Cardiac septum (tissue), 1 donor: ENCODE measurements around the genes MKRN3 and MAGEL2.

- PRO-cap: unidirectional peak, plus-strand start at chr15:20384706
Measured at GRCh38 chr15:20384554-20384905, 157.1 kb downstream of the GOLGA6L6 start.

- PRO-cap: no peak
Measured at GRCh38 chr15:21263075-21263406, 177.3 kb downstream of the POTEB3 start.

GRCh38 chr15:22227993-22228576, 133.8 kb downstream of the OR4N4 start:
- PRO-cap: no peak

- PRO-cap: no peak
Measured at GRCh38 chr15:22239075-22240037, 145.0 kb downstream of the OR4N4 start.

- PRO-cap: no peak
Measured at GRCh38 chr15:22845026-22845492, 6.6 kb downstream of the NIPA2 start.

- PRO-cap: no peak
Measured at GRCh38 chr15:22955542-22955990, 24.6 kb downstream of the CYFIP1 start.

DNA sequence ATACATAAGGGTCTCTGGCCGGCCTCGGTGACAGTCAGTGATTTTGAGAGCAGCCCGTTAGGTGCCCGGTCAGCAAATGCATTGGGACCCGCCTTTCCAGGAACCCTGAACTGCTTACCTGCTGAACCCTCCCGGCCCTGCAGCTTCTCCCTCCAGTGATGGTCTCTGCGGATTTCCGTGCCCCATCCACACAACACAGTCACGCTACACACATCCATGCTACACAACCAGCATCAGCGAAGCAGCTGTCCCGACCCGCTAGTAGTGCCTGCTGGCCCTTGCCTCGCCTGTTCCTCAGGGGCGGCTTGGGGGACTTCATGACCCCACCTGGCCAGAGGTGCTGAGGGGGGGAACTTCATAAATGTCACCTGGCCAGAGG, 449 bp upstream of the TUBGCP5 start:
- PRO-cap: no peak

- PRO-cap: no peak
Measured at GRCh38 chr15:23310438-23311172, 23.4 kb downstream of the GOLGA6L26 start.

- PRO-cap: no peak
Measured at GRCh38 chr15:23311173-23311734, 22.7 kb downstream of the GOLGA6L26 start.

GRCh38 chr15:23403536-23404175, 43.4 kb downstream of the GOLGA6L2 start:
- PRO-cap: bidirectional peak, plus-strand start at chr15:23403927, minus-strand start at chr15:23403902

- PRO-cap: unidirectional peak, minus-strand start at chr15:23477784
Measured at GRCh38 chr15:23477729-23477951, 30.6 kb upstream of the GOLGA6L2 start.

DNA sequence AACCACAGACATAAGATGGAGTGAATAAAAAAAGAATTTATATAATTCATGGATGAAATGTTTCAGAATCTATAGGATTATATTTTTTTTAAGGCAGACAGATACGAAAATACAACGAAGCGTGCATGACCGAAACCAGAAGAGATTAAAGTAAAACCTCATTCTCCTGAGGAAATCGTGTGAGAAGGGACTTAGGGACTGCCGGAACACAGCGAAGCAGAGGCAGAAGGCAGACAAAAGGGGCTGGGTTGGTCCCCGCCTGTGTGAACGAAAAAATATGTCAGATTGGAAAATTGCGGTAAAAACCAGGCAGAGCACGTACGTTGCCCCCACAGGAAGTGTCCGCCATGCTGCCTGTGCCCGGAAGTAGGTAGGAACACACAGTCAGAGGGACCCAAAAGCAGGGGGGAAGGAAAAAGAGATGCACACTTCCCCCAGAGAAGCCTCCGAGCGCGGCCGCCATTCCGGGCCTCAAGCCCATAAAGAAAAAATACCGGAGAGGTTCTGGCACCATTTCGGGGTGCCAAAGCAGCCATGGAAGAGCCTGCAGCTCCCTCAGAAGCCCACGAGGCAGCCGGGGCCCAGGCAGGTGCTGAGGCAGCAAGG, at the start of gene MKRN3:
TSS of gene MKRN3 (plus strand) at position 426 of the 606 bp plus-strand sequence.
- PRO-cap: bidirectional peak, plus-strand start at position 426 of the sequence, minus-strand start at position 276 of the sequence

- PRO-cap: no peak
Measured at GRCh38 chr15:23570418-23570882, 5.0 kb downstream of the MKRN3 start.

DNA sequence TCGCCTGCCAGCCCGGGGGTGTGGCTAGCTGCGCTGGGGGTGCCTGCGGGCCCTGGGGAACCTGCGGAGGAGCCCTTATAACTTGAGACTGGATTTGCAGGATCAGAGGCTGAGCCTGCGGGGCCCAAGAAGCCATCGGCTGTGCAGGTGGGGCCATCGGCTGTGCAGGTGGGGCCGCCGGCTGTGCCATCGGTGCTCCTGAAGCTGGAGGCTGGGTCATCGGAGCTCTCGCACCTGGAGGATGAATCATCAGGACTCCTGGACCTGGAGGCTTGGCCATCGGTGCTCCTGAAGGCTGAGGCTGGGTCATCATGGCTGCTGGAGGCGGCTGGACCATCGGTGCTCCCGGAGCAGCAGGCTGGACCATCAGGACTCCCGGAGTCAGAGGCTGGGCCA, 1.0 kb downstream of the MAGEL2 start:
- PRO-cap: no peak

DNA sequence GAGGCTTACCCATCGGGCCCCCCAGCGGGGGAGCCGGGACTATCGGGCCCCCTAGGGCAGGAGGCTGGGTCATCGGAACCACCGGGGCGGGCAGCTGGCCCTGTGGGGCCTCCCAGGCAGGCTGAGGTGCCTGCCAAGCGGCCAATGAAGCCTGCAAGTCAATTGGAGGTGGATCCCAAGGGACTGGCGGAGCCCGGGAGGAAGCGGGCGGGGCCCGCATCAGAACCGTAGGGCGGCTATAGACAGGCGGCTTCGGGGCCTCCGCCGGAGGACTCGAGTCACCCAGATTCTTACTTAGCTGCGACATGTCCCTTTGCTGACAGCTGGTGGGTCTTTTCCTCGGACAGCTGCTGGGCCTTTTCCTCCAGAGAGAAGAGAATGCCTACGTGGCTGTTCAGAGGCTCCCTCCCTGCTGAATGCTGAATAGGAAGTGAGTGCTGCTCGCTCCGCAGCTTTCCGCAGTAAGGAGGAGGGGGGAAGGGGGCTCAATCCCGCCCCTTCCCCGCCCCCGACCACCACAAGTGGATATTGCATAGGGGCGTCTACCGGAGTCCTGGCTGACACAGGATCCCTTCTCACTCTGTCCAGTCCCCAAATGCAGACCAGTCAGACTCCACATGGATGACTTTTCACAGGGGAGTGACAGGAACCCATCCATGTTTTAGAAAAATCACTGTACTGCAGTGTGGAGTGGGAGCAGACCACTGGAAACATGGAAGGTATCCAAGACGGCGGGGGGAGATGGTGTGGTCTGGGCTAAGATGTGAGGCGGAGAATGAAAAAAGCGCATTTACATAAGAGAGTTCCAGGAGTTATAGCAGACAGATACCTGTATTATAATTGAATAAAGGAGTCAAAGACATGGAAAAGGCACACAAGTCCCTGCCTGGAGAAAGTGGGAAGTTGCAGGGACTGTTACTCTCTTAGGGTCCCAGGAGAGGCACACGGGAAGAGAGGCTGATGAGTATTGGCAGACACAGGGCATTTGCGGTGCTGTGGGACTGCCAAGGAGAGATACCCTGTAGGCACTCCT, at the start of gene MAGEL2:
TSS of gene MAGEL2 (minus strand) at position 432 of the 1,033 bp plus-strand sequence.
- PRO-cap: unidirectional peak, minus-strand start at position 421 of the sequence

DNA sequence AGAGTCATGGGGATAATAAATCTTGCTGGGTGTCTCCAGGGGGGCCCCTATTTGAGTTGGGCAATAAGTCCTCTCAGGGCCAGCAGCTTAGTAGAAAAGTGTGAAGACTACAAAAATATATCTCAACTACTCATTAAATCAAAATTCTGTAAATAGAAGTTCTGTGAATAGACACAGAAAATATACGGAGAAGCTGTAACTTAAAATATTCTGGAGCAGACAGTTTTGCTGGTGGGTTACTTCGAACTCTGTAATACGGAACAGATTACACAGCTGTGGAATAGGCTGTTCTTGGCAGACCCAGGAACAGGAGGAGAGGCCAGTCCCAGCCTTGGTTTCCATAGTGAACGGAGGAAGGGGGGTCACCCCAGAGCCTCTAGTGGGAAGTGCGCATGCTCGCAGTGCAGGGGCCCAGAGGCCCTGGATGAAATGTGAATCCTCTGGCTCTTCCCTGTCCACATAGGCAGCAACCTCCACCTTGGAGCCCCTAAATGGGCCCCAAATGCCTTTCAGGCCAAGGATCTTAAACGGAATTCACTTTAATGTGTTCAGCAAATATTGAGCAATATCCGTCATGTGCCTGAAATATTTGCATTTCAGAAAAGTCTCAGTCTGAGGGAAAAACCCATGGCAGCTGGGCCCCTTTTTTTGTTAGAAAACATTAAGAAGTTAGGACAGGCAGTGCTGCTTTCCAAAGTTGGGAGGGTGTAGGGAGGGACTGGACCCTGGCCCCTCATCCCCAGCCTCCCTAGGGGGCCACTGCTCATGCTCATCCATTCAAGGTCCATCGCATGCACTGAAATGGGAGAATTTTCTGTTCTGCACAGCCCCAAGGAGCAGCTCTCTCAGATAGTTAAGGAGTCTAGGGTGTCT, 3.3 kb upstream of the NDN start:
- PRO-cap: no peak

DNA sequence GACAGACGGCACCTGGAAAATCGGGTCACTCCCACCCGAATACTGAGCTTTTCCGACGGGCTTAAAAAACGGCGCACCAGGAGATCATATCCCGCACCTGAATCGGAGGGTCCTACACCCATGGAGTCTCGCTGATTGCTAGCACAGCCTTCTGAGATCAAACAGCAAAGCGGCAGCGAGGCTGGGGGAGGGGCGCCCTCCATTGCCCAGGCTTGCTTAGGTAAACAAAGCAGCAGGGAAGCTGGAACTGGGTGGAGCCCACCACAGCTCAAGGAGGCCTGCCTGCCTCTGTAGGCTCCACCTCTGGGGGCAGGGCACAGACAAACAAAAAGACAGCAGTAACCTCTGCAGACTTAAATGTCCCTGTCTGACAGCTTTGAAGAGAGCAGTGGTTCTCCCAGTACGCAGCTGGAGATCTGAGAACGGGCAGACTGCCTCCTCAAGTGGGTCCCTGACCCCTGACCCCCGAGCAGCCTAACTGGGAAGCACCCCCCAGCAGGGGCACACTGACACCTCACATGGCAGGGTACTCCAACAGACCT, 27.3 kb upstream of the NDN start:
- PRO-cap: no peak

DNA sequence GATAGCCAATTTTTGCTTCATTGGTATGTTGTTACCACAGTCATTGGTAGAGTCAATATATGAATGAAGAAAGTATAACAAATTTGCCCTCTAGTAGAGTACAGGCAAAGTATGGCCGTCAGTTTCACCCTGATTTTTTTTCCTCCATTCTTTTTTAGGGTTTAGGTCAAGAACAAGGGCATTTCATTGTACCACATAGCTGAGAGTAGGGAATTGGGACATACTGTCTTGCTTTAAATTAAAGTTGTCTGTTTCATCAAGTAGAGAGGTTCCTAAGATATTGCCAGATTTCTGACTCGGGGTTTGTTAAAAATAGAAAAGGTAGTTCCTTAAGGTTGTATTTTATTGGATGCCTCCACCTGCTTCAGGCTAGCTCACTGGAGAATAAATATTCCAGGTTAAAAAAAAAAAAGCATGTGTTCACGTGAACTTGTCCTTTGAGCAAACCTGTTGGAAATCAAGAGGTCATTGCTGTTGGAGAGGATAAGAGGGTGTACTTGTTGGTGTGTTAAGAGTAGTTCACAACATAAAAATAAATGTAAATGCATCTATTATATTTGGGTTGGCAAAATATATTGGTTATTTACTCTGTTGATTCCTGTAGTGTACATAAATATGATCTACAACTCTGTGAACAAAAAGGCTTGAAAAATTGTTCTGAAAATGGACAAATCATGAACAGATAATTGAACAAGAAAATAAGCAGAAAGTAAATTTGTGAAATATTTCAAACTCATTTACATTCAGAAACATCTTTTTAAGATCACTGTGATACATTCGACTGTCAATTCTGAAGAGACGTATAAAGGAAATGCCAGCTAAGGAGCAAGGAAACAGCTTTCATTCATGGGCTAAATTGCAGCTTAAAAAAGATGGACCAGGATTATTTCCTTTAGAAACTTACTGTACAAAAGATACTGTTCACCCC, 34.6 kb downstream of the SNRPN start:
- PRO-cap: no peak

DNA sequence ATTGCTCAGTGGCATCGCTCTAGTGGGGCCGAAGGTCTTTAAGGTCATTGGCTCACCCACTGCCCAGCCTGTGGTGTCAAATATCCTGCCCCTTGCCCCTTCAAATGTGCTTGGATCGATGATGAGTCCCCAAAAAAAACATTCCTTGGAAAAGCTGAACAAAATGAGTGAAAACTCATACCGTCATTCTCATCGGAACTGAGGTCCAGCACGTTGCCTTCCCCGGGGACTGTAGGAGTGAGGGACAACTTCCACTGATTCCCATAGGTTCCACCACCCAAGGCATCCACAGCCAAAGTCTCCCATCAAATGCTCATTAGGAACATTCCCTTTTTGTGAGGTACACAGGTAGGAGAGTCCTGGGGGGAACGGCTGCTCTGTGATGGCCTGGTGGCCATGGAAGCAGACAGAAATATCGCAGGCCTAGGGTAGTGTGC, 99.3 kb downstream of the SNRPN start:
- PRO-cap: no peak

GRCh38 chr15:25397472-25398105, 41.2 kb downstream of the UBE3A start:
- PRO-cap: no peak